Right lobe of liver (tissue), 4 donors: ENCODE measurements around the genes MAML3 and ZNF330.

GRCh38 chr4:140153717-140154602 lies at the start of gene MAML3:
Gene MAML3 (minus strand): TSS chr4:140154184.
- PRO-cap, 4 experiments: peak in 4 of 4 experiments; most common plus-strand start chr4:140154215 (in 3); most common minus-strand start chr4:140154096 (in 4)
- RAMPAGE, long total RNA, 2 experiments: start-site peak on the minus strand in 1 of 2 experiments, at chr4:140154088-140154141 at its widest, 26 reads per replicate

- PRO-cap, 4 experiments: no peak in any of the 4 experiments
- RAMPAGE, long total RNA, 2 experiments: no peak in any of the 2 experiments
These were observed 99.5 kb upstream of the MAML3 start for GRCh38 chr4:140253503-140253880.

GRCh38 chr4:140657312-140658096 lies 88.7 kb upstream of the UCP1 start:
- PRO-cap, 4 experiments: no peak in any of the 4 experiments
- RAMPAGE, long total RNA, 2 experiments: no peak in any of the 2 experiments

- PRO-cap, 4 experiments: peak in 3 of 4 experiments; most common plus-strand start chr4:140791138 (in 2); most common minus-strand start chr4:140790947 (in 3)
- RAMPAGE, long total RNA, 2 experiments: no peak in any of the 2 experiments
These were observed 34.6 kb upstream of the TBC1D9 start for GRCh38 chr4:140790578-140791399.

- PRO-cap, 4 experiments: no peak in any of the 4 experiments
- RAMPAGE, long total RNA, 2 experiments: no peak in any of the 2 experiments
These were observed 110.6 kb upstream of the TBC1D9 start for GRCh38 chr4:140866398-140867612.

DNA sequence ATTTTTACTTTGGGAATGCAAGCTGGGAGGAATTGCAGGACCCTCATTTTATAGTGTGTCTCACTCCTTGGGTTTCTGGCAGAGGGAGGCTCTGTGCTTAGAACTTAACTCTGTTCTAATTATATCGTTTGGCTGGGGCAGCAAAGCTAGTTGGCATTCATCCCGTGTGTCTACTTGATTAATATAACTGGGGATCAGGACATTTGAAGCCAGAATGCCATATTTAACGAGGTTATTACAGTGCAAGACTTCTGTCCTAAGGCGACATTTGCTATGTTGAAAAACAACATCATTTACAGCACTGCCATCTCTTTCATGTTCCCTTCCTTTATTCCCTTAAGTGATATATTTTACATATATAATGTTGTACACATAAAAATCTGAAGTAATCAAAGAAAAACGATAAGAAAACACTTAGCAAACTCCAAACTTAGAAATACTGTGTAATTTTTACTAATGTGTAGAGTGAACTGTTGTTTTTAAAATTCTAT lies 179.1 kb upstream of the TBC1D9 start:
- PRO-cap, 4 experiments: no peak in any of the 4 experiments
- RAMPAGE, long total RNA, 2 experiments: no peak in any of the 2 experiments

DNA sequence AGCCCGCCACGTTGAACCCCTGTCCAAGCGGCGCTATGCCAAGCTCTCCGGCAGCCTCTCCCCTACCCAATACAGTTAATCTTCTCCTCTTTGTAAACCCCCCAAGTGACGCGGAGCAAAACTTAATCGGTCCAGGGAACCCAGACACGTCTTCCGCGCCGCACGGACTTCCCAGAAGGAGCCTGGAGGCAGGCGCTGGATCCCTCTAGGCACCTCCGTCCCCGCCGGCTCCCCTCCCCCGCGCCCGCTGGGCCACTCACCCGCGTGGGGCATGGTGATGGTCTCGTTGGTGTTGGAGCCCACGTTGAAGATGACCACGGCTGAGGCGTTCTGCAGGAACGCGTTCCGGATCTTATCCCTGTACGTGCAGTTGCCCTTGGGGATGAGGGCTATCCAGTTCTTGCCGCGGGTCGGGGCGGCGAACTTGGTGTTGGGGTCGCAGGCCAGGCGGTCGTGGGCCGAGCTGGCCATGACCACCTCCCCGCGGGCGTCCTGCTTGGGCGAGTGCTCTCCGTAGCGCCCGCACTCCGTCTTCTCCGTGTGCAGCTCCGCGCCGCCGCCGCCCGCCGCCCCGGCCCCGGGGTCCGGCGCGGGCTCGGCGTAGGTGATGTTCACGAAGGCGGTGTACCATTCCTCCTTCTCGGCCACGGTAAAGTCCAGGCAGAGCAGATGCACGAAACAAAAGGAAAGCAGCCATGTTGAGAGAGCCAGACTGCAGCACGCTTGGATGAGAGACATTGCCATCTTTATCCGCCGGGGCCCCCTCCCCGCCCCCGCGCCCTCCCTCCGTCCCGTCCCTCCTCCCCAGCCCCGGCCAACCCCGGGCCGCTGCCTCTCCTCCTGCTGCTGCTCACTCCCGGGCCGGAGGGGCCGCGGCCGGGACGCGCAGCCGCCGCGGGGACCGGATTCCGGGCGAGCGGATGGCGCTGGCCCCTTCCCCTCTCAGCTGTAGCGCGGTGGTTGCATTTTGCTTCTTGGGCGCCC lies 912 bp downstream of the RNF150 start:
- PRO-cap, 4 experiments: peak in 4 of 4 experiments; most common plus-strand start position 853 of the sequence (in 4); most common minus-strand start position 182 of the sequence (in 4)
- RAMPAGE, long total RNA, 2 experiments: no peak in any of the 2 experiments

GRCh38 chr4:141220531-141221791 lies at the start of gene ZNF330:
Gene ZNF330 (plus strand): TSS chr4:141220895.
- PRO-cap, 4 experiments: peak in 4 of 4 experiments; most common plus-strand start chr4:141220903 (in 4); most common minus-strand start chr4:141221482 (in 4)
- RAMPAGE, long total RNA, 2 experiments: start-site peak on the plus strand in 2 of 2 experiments, at chr4:141220897-141220956 at its widest, 235 to 313 reads per replicate

- PRO-cap, 4 experiments: peak in 3 of 4 experiments; most common plus-strand start chr4:141350454 (in 3); most common minus-strand start chr4:141350203 (in 2)
- RAMPAGE, long total RNA, 2 experiments: no peak in any of the 2 experiments
These were observed 129.5 kb downstream of the ZNF330 start for GRCh38 chr4:141349954-141350752.

GRCh38 chr4:142305141-142305584 lies 540.9 kb downstream of the INPP4B start:
- PRO-cap, 4 experiments: no peak in any of the 4 experiments
- RAMPAGE, long total RNA, 2 experiments: no peak in any of the 2 experiments

DNA sequence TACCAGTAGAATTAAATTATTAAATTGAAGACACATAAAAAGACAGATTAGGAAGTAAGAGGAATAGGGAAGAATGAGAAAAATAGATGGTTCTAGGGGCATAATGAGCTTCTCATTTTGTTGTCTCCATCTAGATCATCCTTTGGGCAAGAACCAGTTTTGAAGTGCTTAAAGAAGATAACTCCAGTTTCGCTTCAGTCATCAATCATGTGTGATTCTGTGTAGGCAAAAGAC lies 429.6 kb downstream of the INPP4B start:
- PRO-cap, 4 experiments: no peak in any of the 4 experiments
- RAMPAGE, long total RNA, 2 experiments: no peak in any of the 2 experiments

- PRO-cap, 4 experiments: no peak in any of the 4 experiments
- RAMPAGE, long total RNA, 2 experiments: no peak in any of the 2 experiments
These were observed 410.2 kb downstream of the INPP4B start for GRCh38 chr4:142435646-142436615.

DNA sequence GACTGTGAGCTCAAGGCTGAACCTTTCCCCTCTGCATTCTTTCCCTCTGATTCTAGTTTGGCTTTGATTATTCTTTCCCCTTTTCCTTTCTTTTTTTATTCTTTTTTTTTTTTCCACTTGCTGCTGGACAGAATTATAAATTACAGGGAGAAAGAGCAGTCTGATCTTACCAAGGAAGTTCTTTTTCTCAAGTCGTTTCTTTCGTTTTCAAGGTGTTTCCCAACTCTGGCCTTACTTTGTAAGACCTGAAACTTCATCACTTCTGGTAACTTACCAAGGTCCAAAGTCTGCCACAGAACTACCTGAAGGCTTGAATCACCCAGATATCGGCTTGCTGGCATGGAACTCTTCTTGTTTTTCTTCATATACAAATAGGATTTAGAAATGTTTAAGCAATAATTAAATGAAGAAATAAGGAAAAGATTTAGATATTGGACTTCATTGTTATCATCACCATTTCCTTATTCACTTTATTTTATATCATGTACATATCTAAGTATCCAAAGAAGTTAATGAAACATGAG lies 278.0 kb downstream of the INPP4B start:
- PRO-cap, 4 experiments: no peak in any of the 4 experiments
- RAMPAGE, long total RNA, 2 experiments: no peak in any of the 2 experiments

DNA sequence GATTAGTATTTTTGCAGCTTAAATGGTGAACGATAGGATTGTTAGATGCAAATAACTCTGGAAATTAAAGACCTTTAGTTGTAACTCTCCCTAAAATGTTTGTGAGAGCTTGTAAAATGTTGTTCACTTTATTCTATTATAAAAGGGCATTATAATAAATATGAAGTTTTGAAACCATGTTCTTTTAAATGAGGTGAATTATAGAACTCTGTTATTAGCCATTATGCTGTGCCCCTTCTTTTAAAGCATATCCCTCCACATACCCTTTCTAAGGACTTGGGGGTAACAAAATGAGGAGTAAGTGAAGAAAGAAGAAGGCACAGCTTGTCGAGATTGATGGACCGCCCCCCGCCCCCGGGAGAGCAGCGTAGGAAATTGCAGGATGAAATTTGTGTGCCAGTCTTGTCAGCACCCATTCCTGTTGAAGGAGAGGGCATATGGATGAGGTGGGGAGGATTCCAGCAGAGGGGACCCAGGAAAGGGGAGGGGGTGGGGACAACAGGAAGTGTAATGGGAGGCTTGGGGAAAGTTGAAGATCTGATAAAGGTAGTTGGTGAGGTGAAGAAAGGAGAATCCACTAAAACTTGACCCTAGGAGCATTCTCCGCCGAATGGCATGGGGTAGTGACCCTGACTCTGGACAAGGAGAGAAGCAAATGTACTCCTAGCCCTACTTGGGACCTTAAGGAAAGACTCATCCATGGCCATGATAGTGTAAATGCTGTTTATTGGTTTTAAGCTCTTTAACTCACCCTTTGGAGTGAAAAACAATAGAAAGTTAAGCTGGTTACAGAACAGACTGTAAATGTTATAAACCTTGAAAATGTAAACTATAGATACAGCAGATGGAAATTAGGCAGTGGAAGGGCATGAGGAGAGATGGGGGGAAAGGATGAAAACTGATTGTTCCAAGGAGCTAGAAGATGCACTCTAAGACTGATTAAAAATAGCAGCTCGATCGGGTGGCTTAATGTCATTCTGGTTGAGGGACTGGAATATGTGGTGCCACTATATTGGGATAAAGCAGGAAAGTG lies 59.2 kb downstream of the GAB1 start:
- PRO-cap, 4 experiments: no peak in any of the 4 experiments
- RAMPAGE, long total RNA, 2 experiments: no peak in any of the 2 experiments

DNA sequence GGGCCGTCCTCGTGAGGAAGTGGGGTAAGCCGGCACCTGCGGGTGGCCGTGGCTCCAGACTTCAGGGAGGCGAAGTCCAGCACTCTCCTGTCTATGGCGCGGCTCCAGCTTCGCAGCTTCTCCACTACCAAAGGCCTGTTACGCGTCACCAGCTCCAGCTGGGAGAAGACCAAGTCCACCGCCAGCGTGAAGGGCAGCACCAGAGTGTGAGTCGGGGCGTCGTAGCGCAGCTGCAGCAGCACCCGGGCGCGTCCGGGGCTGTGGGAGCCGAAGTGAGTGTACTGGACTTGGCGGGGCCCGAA lies 504 bp downstream of the FREM3 start:
- PRO-cap, 4 experiments: peak in 4 of 4 experiments; most common plus-strand start position 142 of the sequence (in 4)
- RAMPAGE, long total RNA, 2 experiments: no peak in any of the 2 experiments

DNA sequence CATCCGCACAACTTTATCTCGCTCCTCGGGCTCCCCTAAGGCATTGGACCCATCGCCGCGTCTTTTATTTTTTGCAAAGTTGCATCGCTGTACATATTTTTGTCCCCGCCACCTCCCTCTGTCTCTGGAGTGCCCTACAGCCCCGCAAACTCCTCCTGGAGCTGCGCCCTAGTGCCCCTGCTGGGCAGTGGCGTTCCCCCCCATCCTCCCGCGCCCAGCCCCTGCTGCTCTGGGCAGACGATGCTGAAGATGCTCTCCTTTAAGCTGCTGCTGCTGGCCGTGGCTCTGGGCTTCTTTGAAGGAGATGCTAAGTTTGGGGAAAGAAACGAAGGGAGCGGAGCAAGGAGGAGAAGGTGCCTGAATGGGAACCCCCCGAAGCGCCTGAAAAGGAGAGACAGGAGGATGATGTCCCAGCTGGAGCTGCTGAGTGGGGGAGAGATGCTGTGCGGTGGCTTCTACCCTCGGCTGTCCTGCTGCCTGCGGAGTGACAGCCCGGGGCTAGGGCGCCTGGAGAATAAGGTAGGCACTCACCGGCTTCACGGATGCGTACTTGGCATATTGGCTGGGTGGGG lies 566 bp downstream of the HHIP start:
- PRO-cap, 4 experiments: no peak in any of the 4 experiments
- RAMPAGE, long total RNA, 2 experiments: start-site peak on the plus strand in 1 of 2 experiments, centred at position 225 of the sequence, 25 reads per replicate

GRCh38 chr4:144647596-144648551 lies 1.9 kb downstream of the HHIP start:
- PRO-cap, 4 experiments: no peak in any of the 4 experiments
- RAMPAGE, long total RNA, 2 experiments: no peak in any of the 2 experiments

DNA sequence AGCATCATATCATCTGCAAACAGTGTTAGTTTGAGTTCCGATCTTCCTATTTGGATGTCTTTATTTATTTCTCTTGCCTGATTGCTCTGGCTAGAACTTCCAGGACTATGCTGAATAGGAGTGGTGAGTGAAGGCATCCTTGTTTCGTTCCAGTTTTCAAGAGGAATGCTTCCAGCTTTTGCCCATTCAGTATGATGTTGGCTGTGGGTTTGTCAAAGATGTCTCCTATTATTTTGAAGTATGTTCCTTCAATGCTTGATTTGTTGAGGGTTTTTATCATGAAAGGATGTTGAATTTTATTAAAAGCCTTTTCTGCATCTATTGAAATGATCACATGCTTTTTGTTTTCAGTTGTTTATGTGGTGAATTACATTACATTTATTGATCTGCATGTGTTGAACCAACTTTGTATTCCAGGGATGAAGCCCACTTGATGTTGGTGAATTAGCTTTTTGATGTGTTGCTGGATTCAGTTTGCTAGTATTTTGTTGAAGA lies 93.7 kb downstream of the ANAPC10 start:
- PRO-cap, 4 experiments: peak in 1 of 4 experiments; most common minus-strand start position 161 of the sequence (in 1)
- RAMPAGE, long total RNA, 2 experiments: no peak in any of the 2 experiments

GRCh38 chr4:145179089-145180094 lies 997 bp downstream of the OTUD4 start:
- PRO-cap, 4 experiments: peak in 4 of 4 experiments; most common plus-strand start chr4:145179809 (in 4); most common minus-strand start chr4:145179677 (in 4)
- RAMPAGE, long total RNA, 2 experiments: start-site peak on the minus strand in 1 of 2 experiments, at chr4:145179661-145179693 at its widest, 44 reads per replicate

DNA sequence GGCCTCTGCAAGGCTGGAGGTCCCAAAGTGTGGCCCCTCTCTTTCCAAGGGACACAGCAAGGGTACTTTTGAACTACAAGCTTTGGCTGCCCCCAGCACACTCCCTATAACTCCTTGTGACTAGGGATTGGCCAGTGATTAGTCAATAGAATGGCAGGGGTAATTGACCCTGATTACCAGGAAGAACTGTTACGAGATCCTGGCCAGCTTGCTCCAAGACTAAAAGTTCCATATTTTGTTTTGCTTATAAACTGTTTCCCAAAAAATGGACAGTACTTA lies 42.4 kb upstream of the SMAD1 start:
- PRO-cap, 4 experiments: peak in 3 of 4 experiments; most common plus-strand start position 189 of the sequence (in 3); most common minus-strand start position 102 of the sequence (in 1)
- RAMPAGE, long total RNA, 2 experiments: no peak in any of the 2 experiments